Progenitor cell of endocrine pancreas (in vitro differentiated cells): ENCODE data around the genes UCP2 and SLCO2B1.

DNA sequence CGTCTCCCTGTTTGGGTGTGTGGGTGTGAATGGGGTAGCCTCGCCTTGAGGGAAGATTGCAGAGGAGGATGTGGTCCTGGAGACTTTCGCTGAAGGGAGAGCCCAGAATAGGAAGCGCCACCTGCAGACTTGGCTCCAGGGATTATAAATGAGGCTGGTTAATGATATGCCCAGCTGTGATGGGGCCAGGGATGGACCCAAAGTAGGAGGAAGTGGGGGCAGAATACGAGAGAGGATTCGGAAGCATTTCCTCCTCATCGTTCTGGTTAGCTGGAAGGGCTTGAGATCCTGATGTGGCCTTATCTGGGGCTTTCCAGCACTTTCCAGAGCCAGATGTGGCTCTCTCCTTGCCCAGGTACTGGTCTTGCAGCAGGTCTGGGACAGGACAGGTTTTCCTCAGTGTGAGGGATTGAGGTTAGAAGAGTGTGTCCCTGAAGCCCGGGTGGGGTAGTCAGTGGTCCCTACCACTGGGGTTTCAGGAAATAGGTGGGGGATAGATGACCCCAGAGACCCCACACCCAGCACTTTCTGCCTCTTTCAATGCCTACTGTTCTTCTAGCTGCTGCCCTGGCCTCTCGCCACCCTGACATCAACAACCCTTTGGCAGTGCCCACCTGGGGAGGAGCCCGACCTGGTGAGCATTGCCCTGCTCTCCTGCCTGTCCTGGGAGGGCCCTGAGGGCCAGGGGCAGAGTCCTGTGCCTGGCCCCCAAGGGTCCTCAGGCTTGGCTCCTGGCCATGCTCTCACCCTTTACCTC is 14.0 kb downstream of the RELT start:
- PRO-cap = no peak

DNA sequence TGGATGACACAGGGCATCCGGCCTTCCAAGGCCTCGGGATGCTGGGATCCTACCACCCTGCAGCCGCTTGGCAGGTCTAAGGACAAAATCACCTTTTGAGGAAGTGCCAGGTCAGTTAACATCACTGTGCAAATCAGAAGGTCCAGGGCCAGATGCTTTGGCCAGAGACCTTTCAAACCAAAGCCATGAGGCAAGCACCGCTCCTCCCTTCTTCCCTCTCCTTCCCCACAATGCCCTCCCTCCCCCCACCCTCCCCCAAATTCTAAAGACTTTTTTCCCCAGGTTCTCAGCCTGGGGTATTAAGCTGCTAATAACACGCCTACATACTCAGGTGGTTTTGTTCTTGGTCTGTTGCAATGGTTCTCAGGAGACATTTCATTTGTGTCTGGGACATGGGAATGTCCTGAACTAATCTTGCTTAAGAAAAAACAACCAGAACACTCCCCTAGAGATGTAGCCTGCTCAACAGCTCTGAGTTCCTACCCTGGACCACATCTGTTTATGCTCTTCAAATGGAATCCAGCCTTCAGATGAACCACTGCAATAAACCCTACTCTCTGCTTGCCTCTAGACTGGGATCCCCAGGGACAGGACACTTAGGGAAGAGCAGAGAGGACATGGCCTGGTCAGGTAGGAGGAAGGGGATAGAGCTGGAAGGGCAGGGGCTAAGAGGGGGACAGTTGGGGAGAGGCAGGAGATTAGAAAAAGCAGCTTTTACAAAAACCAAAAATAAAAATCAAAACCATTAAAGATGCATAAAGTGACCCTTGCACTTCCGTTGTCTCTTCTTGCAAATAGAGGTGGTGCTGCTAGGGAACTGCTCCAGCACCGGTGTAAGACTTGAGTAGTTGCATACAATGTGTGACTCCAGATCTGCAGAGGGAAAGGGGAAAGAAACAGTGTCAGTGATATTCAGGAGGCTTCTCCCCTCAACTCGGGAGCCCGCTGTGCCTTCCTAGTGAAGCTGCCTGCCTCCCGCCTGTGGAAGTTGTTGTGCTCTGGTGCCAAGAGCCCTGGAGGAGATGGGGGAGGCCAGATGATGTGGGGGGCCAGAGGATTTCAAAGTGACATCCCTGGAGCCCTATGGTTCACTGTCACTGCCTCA is 30.0 kb downstream of the RELT start:
- PRO-cap = no peak

DNA sequence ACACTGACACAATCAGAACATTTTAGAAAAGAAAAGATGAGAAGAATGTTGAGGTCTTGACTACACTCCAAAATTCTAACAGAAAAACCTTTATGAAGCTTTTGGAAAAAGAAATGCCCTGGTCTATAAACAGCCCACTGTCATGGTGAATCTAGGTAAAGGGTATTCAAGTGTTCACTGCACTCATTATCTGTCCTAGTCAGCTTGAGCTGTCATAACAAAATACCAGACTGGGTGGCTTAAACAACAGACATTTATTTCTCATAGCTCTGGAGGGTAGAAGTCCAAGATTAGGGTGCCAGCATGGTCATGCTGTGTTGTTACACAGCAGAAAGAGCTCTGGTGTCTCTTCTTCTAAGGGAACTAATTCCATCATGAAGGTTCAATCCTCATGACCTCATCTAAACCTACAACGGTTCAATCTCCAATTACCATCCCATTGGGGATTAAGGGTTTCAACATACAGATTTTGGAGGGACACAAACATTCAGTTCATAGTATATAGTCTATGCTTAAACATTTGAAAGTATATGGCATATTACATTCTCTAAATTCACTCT is 89.2 kb downstream of the RELT start:
- PRO-cap = no peak

DNA sequence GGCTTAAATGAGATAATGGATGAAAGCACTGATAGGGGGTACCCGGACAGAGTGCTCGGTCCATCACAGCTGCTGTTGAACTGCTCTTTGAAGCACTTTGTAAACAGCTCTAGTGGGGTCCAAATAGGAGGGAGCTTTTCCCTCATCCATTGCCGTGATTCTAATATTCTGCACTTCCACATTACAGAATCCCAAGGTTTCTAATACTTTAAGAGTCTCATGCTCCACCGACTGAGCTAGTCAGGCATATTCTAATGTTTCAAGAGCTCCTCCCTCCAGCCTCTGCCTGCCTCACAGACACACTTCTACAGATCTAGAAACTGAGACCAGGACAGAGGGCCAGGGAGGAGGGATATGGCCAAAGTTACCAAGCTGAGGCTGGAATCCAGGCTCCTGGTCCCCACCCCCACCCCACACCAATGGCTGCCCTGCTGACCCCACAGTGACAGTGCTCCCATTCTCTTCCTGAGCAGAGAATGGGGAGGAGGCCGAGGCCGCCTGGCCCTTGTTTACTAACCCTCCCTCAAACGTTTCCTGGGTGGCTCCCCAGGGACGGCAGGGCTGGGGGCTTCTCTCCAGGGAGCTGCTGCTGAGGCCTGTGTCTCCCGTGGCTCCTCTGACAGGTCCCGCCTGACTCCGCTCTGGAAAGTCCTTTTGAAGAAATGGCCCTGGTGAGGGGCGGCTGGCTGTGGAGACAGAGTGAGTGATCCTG is 2.2 kb downstream of the PLEKHB1 start:
- PRO-cap = no peak

- PRO-cap = no peak
Measured at GRCh38 chr11:73899034-73899367, 22.2 kb downstream of the PAAF1 start.

GRCh38 chr11:73982588-73983167 is at the start of gene UCP2:
Gene UCP2 (minus strand): TSS chr11:73982843.
- PRO-cap = bidirectional peak, plus-strand start at chr11:73982962, minus-strand start at chr11:73982843

DNA sequence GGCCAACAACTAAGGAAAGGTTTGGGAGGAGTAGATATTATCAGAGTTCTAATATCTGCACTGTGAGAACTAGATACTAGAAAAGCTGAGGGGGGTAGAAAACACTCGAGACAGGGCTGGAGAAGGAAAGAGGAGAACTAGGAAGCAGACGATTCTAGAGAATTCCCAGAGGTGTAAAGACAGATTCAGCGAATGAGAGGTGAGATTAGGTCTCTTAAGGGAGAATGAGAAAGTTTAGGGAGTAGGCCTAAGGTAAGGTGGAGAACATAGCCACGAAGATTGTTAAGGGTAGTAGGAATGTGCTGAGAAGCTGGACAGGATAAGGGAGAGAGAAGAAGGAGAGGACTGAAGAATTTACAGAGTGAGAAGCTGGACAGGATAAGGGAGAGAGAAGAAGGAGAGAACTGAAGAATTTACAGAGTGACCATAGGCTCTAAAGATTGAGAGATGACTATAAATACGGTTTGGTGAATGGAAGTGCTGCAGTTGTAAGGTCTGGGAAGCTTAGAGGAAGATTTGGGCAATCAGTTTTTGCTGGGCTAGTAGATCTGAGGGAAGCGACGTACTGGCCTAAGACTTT is 916 bp downstream of the PPME1 start:
- PRO-cap = no peak

DNA sequence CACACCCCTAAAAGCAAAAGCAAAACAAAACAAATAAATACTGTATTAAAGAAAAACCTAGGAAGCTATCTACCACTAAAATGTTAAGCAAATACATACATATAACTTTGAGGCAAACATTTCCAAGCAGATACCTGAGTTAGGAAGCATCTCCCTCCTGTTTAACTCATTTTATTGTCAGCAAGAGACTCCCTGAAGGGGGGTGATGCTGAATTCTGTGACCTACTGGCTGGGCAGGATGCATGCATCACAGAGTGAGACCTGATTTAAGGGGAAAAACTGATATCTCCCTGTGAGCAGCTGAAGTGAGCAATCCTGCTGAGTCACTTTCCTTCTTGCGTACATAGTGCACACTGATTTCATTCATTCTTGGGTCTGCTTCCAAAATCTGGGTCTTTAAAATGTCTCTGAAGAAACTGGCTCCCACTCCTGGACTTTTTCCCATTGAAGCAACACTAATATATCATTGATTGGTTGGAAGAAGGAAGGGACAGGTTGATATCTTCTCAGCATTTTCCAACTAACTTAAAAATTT is 23.3 kb downstream of the P4HA3 start:
- PRO-cap = no peak

DNA sequence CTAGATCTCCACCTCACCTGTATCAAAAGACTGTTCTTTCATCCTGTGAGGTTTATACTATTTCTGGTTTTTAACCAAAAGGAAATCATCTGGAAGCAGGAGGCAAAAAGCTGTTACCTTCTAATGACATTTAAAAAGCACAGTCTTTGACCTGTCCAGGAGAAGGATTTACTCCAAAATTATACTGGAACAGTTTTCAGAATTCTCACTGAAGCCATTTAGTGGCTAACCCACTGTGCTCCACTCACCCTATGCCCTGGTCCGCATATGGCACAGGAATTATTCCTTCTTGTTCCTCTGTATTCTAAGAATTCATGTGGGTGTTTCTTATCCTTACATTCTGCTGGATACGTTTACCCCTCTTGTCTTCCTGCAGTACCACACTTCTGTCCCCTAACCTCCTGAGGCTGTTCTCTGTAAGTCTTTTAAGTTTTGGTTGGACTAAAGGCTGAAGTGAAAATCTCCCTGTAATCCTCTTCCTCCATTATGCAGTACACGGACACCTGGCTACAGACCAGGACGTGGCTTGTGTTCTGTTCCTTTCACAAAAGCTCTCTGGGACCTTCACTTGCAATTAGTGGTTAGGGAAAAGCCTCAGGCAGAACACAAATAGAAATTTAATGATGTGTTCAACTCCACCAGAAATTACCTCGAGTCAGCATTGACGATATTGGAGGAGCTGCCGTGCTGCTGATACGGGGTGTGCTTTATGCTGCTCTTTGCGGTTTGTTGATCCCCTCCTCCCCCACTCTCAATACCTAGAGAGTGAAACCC is 48.7 kb downstream of the POLD3 start:
- PRO-cap = no peak

- PRO-cap = no peak
Measured at GRCh38 chr11:74810013-74810421, 61.4 kb downstream of the RNF169 start.

GRCh38 chr11:74835348-74836568 is 87.1 kb downstream of the RNF169 start:
- PRO-cap = no peak

DNA sequence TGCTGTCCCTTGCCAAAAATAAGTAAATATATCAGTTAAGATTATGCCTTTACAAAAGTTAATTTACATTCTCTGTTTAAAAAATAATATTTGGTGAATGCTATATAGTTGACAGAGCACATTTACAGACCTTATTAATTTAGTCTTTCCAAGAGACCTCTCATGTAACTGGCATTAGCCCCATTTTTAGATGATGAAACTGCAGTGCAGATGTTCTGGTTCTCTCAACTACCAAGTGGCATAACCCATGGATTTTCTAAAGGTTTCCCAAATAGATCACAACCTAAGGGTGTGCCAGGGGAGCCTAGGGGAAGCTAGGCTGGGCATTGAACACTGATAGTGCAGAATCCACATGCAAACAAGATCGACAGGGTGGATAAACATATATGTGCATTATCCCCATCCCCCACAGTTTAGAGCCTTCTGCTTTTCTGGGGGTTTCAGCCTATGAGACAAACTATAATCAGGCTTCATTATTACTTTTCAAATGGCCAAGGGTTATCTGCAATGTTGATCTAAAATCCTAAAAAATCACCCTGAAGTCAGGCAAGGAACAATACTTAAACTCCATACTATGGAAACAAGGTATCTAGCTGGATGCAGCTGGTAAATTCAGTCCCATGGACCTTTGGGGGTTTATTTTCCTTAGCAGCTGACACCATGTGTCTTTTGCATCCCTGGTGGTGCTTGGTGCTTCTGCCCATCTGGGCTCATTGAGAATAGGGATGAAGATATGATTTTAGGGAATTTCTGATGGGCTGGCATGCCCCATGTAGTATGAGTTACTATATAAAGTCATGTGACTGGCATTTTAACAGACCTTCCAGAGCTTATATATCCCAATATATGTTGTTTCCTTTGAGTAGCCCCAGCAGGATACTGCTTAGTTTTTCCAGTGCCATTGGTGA is 88.8 kb downstream of the RNF169 start:
- PRO-cap = no peak

DNA sequence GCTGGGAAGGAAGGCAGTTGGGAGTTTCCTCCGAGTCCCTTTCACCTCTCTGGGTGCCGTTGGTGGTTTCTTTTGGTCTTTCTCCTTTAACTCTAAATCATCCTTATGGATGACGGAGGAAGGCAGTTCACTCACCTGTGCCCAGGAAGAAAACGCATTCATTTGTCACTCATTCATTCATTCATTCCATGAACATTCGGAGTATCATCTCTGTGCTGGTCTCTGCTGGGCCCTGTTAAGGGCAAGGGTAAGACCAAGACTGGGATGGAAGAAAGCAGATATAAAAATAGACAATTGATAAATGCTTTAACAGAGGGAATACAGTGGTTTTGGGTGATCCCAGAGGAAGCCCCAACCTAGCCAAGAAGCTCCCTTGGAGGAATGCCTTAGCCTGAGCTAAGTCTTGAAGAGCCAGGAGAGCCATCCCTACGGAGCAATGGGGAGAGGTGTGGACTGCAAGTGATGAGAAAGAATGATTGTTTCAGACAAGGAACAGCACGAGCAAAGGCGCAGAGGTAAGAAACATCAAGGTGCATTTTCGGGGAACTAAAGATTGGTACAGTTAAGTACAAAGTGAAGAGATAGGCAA is 96.6 kb downstream of the RNF169 start:
- PRO-cap = no peak

DNA sequence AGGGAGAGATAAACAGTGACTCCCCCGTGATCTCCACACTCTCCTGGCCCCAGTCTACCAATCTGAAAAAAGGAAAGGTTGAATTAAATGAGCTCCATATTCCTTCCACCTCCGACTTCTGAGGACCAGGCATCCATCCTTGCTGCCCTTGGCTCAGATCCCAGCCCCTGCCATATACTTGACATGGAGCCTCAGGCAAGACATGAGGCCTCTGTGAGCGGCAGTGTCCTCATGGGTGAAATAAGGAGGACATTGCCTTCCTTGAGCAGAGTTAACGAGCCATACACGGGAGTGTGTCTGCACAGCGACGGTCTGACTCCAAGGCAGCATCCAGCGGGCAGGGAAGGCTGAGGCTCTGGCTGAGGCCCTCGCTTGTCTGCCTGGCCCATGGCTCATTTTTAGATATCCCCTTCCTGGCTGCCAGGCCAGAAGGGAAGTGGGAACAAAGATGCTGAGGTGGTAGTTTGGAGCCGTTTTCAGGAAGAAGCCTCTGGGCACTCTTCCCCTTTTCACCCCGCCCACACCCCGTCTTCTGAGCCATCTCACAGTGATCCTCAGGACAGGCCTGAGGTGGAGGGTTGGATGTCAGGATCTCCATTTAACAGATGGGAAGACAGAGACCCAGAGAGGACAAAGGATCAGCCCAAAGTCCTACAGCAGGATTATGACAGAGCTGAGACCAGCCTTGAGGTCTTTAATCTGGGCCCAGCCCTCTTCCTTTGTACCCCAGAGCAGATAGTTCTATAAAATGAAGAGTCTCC is 3.1 kb upstream of the SLCO2B1 start:
- PRO-cap = no peak

DNA sequence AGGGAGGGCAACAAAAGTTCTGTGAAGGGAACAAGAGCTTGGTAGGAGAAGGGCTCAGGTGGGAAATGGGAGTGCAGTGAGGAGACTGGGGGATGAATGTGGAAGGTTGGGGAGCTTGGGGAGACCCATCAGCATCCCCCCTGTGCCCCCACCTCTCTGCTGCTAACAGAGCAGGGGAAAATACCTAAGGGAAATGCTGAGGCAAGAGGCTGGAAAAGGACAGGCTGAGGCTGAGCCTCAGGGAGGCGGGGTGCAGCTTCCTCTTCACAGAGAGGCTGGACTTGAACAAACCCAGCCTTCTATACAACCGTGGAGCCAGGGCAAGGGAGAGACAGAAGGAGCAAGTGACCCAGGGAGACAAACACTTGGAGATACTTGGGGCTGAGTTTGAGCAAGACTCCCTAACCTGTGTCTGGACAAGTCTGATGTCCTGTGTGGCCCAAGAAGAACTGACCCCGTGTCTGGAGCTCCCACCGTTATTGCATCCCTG is at the start of gene SLCO2B1:
Gene SLCO2B1, plus strand, starts transcription at position 334 of the 490 bp plus-strand sequence.
- PRO-cap = no peak

DNA sequence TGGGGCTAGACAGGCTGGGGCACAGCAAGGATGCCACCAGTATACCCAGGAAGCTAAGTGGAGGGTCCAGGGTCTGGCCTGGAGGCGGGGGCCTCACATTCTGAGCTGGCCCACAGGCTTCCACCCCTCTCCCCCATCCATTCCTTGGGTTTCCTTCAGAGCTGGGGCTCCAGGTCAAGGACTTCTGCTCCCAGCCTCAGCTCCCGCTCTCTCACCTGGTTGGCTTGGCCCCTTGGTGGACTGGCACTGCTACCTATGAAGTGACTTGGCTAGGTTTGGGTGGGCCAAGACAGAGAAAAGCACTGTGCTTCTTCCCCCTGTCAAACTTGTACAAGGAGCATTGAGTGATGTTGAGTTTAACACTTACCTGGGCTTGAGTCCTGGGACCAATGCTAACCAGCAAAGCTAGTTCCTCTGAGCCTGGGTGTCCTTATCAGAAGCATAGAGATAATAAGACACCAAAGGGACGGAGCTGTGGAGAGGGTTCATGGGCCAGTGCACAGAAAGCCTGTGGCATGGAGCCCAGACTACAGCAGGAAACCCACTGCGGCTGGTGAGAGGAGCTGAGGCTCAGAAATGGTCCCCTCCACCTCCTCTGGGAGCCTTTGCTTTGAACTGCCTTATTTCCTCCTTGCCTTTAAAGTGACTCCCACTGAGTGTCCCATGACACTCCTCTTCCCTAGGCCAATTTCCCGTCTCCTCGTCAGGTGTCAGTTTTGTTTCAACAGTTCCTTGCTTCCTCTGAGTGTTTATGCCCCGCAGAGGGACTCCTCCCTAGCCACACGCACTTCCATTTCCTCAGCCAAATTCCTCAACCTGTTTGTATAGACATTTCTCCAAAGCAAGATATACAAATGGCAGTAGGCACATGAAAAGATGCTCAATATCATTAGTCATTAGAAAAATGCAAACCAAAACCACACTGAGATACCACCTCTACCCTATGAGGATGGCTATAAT is 9.3 kb downstream of the SLCO2B1 start:
- PRO-cap = no peak

DNA sequence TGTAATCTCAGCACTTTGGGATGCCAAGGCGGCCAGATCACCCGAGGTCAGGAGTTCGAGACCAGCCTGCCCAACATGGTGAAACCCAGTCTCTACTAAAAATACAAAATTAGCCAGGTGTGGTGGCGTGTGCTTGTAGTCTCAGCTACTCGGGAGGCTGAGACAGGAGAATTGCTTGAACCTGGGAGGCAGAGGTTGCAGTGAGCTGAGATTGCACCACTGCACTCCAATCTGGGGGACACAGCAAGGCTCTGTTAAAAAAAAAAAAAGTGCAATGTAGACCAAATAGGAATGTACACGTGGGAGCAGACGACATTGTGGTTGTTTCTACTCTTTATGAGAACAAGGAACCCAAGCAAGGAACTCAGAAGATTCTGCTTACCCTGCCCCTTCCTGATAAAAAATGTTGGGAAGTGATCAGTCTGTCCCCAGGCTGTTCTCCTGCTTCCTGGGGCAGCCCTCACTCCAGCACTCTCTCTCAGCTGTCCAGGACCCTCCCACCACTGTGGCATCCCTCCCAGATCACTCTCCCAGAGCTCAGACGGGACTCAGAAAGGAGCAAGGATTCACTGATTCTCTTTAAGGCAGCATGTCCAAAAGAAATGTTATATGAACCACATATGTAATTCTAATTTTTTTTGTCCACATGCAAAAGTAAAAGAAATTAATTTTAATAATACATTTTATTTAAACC is 31.7 kb downstream of the SLCO2B1 start:
- PRO-cap = no peak

GRCh38 chr11:75192717-75193670 is 42.1 kb downstream of the SLCO2B1 start:
- PRO-cap = no peak

DNA sequence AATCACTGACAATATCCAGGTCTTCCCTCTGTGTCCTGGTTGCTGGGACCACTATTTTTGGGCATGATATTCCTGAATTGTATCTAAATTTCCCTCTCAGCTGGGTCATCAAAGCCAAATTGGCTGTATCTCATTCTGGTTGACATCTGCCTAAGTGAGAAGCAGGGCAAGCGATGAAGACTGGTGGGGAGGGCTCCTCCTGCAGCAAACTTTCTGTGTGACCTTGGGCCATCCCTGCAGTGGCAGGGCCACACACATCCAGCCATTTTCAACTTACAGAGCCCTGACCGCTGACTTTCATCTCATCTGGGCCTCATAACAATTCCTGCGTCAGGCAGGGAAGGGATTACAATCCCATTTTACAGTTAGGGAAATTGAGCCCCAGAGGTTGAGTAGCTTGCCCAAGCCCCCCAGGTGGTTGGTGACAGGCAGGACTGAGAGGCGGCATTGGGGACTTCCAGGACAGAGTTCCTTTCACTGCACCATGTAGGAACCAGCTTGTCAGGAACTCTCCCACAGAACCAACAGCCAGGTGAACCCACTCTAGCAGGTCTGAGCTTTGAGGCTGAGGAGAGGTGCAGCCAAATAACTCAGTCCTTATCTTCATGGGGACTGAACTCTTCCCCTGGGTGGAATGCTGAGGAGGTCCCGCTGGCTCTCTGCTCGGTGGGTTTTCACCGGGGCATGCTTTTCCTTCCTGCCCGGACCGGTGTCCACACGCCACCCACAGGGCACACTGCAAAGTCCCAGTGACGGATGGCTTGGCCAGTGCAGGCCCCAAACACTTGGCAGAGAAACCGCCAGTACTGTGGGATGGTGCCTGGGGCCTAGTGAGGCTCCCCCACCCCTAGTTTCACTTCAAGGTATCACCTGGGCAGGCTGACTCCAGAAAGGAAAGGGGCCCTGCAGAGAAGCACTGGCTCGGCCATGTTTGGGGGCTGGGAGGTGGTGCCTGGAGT is 22.0 kb downstream of the TPBGL start:
- PRO-cap = no peak

- PRO-cap = no peak
Measured at GRCh38 chr11:75265872-75266655, 25.5 kb downstream of the TPBGL start.